Measurements from ENCODE around the genes LITAF and TXNDC11.

GRCh38 chr16:11328510-11329014 lies 16.7 kb upstream of the RMI2 start:
- RRBS: no CpG with 5 or more reads among the region's 7 CpGs

DNA sequence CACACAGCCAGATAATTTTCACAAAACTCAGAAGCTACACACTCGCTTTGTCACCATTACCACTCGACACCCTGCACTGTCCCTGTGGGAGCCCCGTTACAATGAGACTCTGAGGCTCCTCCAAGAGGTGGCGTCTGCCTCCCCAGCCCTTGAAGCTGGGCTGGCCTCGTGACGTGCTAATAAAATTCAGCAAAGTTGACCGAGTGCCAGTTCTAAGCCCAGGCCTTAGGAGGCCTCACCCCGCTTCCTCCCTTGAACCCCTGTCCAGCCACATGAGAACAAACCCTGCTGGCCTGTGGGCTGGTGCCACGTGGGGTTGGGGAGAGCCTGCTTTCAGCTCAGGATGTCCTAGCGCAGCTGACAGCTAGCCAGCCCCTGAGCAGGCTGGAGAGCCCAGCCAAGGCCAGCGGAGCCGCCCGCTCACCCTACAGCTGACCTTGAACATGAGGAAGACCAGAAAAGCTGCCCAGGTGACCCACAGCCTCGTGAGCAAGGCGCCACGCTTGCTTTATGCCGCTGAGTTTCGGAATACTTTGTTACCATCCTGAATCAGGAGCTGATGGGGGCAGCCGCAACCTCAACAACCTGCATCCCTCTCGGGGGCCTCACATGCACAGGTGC lies 57.1 kb downstream of the RMI2 start:
- RRBS: no CpG with 5 or more reads among the region's 20 CpGs

DNA sequence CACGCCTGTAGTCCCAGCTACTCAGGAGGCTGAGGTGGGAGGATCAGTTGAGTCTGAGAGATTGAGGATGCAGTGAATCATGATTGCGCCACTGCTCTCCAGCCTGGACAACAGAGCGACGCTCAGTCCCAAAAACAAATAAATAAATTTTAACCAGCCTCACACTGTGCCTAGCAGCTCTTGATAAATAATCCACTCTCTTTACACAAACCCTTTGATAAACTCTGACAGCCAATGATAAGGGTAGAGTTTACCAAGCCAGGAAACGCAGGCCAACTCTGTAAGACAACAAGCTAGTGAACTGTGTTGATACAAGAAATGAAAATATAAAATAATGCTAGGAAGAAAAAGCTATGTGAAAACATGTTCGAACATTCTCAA lies 27.0 kb upstream of the ENSG00000188897 start:
- RRBS: no CpG with 5 or more reads among the region's 6 CpGs

GRCh38 chr16:11561457-11561795 lies 25.3 kb downstream of the LITAF start:
- RRBS: no CpG with 5 or more reads among the region's 4 CpGs

GRCh38 chr16:11565455-11566198 lies 21.1 kb downstream of the LITAF start:
- RRBS: 94% methylated on average over 6 of the region's 19 CpGs

- RRBS: 33% methylated on average over 6 of the region's 22 CpGs
Measured at GRCh38 chr16:11572123-11573019, 14.3 kb downstream of the LITAF start.

- RRBS: 2% methylated on average over 45 of the region's 94 CpGs
Measured at GRCh38 chr16:11586706-11587778, at the start of gene LITAF. LITAF (minus strand) TSS chr16:11586919.

DNA sequence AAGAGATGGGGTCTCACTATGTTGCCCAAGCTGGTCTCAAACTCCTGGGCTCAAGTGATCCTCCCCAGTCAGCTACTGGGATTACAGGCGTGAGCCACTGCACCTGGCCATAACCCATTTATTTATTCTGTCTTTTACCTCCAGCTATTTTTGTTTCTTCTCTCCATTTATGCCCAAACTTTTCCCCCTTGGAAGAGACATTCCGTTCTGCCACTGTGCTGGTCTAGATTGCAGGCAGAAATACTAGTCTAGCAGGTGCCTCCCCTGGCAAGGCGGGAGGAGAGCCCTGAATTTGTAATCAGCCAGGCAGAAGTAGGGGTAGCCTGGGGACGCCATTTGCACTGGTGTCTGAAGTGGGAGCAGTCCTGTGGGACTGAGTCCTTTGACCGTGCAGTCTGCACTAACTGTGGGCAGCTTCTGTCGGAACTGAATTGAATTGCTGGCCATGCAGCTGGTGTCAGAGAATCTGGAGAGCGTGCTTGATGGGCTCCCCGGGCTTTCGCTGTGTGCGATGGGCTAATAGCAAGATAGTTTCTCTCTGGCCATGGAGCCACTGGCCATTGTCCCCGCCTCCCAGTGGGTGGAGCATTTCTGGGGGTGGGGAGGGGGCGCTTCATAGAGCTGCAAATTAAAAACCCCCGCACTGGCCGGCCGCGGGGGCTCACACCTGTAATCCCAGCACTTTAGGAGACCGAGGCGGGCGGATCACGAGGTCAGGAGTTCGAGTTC lies 31.5 kb upstream of the LITAF start:
- RRBS: no CpG with 5 or more reads among the region's 21 CpGs

- RRBS: no CpG with 5 or more reads among the region's 10 CpGs
Measured at GRCh38 chr16:11635203-11635658, 33.0 kb upstream of the SNN start.

- RRBS: no CpG with 5 or more reads among the region's 2 CpGs
Measured at GRCh38 chr16:11681560-11681968, 13.3 kb downstream of the SNN start.

GRCh38 chr16:11712188-11712500 lies 30.5 kb downstream of the TXNDC11 start:
- RRBS: no CpG with 5 or more reads among the region's 3 CpGs

DNA sequence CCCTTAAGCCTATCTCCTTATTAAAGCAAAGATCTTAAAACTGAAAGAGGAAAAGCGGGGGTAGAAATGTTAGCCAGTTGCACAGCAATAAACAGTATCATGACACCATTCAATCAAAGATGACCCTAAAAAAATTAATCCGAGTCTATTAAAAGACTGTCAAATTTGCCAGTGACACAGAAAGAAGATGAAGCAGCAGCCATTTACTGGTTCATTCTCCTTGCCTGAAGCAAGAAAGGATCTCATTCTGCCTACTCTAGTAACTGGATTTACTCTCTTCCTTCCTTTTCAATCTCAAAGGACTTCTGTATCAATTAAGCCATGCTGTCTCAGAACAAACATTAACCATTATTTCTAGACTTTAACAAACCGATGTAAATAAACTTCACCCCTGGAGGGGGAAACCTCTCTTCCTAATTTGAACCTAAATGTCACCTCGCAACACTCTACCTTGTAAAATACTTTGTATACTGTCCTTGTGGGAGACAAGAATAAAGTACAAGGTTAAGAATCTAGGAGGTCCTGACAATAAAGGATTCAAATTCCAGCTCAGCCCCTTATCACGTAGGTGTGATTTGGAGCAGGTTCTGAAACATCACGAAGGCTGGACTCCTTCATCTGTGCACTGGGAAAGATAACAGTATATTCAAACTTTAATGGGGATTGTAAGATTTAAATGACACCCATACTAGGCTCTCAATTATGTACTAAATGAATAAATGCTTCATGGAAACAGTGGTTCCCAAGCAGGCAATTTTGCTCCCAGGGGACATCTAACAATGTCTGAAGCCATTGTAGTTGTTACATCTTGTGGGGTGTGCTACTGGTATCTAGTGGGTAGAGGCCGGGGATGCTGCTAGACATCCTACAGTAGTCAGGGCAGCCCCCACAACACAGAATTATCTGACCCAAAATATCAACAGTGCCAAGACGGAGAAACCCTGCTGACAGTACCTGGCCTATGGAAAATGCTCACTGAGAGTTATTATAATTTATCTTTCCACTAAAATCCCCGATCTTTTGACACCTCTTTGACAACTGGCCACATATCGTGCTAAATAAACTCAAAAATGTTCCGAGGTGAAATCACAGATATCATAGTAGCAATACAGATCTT lies 2.1 kb downstream of the TXNDC11 start:
- RRBS: no CpG with 5 or more reads among the region's 11 CpGs

DNA sequence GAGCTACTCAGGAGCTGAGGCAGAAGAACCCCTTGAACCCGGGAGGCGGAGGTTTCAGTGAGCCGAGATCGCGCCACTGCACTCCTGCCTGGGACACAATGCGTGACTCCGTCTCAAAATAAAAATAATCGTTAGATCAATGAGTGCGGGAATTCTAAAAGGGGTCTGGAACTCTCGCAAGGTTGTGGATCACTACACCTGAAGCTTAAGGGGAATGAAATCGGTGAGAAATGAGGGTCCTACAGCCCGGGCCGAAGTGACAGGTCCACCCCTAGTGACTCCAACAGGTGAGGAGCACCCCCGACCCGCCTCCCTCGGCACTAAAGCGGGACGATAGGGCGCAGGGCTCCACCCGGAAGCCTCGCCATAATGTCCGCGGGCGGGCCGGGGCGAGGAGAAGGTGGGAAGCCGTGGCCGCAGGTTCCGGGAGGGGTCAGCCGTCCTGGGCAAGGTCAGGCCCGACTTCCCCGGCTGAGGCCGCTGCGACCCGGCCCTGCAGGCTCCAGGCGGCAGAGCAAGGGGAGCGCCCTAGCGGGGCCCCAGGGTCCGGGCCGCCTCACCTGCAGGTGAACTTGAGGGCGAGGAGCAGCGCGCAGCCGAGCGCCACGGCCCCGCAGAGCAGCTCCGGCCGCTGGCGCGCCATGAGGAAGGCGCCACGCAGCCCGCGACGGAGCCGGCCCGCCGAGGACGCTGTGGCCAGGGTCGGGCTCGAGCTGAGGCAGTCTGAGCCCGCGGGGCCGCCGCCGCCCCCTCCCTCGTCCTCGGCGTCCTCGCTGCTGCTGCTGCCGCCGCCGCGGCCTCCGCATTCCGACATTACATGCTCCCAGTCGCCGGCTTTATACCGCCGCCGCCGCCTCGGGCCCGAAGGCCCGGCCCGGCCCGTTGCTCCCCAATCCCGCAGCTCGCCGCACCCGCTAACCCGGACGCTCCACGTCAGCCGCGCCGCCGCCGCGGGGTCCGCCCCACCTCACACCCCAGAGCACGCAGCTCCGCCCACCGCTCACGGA lies at the start of gene TXNDC11:
TSS of gene TXNDC11 (minus strand) at position 941 of the 1,007 bp plus-strand sequence.
- RRBS: 2% methylated on average over 46 of the region's 106 CpGs

- RRBS: 4% methylated on average over 8 of the region's 40 CpGs
Measured at GRCh38 chr16:11742924-11743379, 295 bp upstream of the TXNDC11 start.

DNA sequence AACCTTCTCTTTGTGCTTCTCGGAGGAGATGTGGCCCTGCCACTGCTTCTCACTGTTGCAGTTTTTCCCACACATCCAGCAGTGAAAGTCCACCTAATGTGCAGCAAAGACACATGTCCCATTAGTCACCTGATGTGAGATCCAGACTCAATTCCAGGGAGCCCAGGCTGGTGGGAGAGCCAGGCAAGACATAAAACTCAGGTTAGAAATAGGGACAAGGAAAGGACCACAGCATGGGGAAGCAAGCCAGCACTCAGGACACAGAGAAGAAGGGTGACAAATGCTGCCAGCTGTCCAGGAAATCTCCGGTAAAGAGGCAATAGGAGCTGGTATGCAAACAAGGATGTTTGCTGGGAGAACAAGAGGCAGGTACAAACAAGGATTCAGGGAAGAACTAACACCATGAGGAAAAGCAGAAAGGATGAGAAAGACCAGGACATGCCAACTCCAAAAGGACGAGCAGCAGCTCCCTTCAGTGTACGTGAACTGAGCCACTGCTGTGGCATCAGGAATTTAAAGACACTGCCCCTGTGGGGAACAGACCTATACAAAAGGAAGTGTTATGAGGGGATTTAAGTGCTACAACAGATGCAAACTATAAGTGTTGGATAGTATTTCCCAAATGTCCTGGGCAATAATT lies 10.2 kb upstream of the TXNDC11 start:
- RRBS: no CpG with 5 or more reads among the region's 4 CpGs

DNA sequence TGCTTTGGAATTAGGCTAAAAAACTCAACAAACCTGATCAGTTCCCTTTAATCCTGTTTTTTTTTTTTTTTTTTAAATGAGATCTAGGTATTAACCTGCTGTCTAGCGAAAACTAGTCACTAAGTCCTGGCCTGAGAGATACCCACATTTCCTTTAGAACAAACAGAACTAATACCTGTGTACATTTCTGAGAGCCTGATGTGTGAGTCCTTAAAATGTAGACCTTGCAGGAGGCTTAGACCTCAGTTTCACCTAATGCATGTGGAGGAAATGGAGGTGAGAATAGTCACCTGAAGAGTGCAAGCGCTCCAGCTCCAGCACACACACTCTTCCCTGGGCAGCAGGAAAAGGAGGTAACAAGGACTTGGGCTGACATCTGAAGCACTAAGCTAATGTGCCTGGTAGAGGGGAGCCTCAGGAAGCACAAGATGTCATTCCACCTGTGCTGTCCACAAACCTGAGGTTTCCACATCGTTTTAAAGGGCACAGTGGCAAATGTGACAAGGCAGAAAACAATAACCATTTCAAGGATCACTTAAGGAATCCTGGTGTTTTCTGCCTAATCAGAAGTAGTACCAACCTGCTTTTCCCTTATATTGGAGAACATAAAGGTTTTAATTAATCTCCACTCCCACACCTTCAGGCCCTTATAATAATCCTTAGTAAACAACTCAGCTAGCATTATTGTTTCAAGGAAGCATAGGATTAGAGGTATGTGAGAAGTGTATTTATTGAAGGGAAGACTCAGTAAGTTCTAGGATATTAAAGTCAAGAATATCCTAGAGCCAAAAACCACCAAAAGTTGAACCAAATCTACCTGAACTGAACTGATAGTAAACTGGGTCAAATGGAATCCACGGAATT lies 17.2 kb upstream of the RSL1D1 start:
- RRBS: no CpG with 5 or more reads among the region's 4 CpGs

GRCh38 chr16:11927401-11927798 lies 11.6 kb upstream of the GSPT1 start:
- RRBS: no CpG with 5 or more reads among the region's 13 CpGs

DNA sequence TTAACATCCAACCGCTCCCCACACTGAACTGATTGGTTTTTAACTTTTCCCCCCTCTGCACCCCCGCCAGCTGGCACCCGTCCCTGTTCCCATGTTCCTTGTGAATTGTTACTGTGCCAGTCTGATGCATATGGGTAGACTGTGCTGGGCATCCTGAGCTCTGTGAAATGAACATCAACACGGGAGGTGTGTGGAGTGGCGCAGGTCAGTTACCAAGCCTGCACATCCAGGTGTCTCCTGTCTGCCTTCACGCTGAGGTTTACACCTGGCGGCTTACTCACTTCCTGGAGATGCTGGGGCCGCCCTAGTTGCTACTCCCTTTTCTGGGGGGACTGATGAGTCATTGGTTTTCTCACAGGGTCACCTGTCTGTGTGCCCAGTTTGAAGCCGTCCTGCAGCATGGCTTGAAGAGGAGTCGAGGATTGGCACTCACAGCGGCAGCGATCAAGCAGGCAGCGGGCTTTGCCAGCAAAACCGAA lies 50.5 kb downstream of the SNX29 start:
- RRBS: no CpG with 5 or more reads among the region's 14 CpGs

GRCh38 chr16:12075606-12076075 lies 99.1 kb downstream of the SNX29 start:
- RRBS: no CpG with 5 or more reads among the region's 14 CpGs

DNA sequence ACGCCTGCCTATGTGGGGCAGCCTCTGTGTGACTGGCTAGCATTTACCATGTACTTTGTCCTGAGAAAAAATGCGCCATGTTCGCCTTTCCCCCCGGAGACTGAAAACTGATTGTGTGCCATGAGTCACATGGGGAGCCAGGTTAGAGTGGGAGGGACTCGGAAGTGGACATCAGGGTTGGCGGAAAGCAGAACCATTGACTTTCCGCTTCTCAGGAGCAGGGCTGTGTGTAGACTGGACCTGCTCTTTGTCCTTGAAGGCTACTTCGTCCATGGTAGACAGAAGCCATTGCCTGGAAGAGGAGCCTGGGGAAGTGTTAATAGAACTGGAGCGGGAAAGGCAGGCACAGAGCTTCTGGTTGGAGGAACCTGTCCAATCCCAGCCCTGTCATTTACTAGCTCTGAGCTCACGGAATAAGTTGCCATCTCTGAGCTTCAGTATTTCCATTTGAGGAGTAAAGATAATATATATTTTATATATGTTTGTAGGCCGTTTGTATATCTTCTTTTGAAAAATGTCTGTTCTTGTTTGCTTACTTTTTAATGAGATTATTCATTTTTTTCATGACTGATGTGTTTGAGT lies 235.7 kb downstream of the SNX29 start:
- RRBS: no CpG with 5 or more reads among the region's 11 CpGs